ENCODE data around the gene CPLX4.

DNA sequence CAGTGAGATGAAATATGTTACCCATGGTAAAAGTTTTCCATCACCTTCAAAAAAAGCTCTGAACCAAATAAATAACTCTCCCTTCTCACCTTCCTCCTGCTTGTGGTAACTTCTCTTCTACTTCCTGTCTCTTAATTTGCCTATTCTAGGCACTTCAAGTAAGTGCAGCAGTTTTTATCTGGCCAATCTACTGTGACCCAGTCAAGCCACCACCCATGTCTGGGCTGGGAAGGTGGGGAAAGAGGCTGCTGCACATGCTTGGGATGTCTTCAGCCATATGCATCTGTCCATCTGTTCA lies 31.5 kb downstream of the ZNF532 start:
- PRO-cap, result no peak

- PRO-cap, result no peak
Observed at GRCh38 chr18:59269043-59269531, 4.2 kb downstream of the RAX start.

DNA sequence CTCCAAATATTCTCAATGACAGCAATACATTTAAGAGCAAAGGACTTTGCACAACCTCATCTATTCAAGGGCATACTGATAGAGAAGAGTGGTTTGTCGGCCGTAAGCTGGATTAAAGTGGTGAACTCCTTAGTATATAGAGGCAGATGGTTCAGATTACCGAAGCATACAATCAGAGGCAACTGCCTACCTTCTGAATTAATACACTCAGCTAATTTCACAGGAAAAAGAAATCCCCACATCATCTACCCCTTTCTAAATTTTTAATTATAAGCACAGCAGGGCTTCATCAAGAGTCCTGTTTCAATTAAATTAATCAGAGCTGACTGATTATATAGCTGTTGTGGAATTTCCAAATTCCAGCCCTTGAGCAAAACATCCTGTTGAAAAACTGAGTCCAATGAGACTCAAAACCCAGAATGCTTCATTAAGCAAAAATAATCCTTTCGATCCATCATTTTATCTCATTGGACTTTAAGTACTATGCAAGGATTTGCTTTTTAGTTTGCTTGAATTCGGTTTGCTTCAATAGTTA lies at the start of gene CPLX4:
TSS of gene CPLX4 (minus strand) at position 109 of the 535 bp plus-strand sequence.
- PRO-cap, result no peak

DNA sequence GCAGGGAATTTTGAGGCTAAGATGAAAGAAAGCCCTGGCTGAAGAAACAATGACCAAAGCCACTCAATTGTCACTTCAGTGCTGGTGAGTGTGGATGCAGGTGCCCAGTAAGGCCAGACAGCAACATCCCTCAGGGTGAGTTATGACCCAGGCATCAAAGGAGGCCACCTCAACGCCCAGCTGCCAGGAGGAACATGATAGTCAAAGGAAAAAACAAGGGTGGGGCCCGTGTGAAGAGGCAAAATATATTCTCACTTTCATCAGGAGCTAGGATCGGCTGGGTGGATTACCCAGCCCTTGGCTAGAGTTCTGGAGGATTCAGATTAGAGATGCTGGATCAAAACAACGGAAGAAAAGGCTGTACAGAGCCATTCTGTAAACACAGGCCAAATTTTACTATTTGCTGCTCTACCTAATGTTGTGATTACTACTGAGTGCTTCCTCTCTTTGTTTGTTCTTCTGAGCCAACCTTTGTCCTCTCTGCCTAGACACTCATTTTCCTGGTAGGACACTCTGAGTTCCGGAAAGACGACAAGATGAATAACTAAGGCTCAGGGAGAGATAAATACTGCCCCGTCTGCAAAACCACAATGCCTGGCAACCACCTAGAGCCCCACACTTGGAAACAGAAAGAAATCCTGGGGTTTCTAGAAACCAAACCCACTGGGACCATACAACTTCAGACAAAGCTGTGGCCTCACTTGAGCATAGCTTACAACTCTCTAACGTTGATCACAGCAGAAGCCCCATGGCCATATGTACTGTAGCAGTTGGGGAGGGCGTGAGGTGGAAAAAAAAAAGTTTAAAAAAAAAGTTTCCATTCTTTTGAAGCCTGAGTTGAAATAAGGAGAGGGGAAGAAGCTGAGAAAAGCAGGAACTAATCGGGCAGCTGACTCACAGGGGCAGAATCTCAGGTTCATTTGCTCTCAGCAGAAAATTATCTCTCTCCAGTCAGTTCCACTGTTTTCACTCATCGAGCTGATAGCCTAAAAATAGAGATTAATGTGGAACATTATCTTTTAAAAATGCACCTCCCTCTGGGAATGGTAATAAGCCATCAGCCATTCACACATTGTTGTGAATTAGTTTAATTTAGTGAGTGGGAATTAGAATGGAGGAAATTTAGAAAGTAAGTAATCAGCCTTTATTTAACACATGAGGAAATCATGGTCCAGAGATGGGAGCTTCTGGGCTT lies 17.7 kb upstream of the PMAIP1 start:
- PRO-cap, result no peak

GRCh38 chr18:59902310-59902937 lies 2.6 kb downstream of the PMAIP1 start:
- PRO-cap, result no peak

- PRO-cap, result no peak
Observed at GRCh38 chr18:59918446-59918888, 18.7 kb downstream of the PMAIP1 start.

GRCh38 chr18:61854011-61854742 lies 38.6 kb downstream of the RNF152 start:
- PRO-cap, result no peak

- PRO-cap, result no peak
Observed at GRCh38 chr18:61883358-61883999, 9.3 kb downstream of the RNF152 start.

DNA sequence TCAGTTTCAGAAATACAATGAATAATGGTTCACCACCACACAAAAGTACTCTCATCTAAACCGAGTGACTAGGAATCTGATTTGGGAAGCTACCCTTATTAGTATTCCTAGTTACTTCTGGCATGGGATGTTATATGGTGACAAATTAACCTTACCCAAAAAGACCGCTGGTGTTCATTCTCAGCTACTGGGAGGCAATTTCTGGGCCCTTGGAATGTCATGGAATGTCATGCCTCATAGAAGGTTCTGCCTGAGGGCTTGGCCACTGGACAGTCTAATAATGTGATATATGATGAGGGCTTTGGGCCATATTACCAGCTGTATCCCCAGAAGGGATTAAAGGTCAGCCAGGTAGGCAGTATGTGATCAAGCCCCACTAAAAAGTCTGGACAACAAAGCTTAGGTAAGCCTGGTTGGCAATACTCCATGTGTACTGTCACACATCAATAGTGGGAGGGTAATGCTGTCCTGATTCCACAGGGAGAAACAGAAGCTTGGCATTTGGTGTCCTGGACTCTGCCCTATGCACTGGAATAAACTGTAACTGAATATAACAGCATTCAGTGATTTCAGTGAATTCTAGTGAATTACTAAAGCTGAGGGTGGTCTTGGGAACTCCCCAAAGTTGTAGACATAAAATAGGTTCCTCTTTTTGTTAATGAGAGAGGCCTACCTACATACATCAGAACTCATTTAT lies 113.1 kb downstream of the PIGN start:
- PRO-cap, result no peak

DNA sequence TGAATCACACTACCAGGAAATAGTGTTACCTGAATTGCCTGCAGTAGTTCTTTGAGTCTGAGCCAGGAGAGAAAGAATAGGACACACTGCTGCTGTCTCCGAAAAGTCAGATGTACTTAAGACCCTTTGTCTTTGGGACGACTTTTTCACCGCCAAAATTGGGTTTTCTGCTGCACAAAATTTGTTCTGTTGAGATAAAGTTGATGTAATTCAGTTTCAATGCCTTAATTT lies 1.2 kb downstream of the RELCH start:
- PRO-cap, result no peak

DNA sequence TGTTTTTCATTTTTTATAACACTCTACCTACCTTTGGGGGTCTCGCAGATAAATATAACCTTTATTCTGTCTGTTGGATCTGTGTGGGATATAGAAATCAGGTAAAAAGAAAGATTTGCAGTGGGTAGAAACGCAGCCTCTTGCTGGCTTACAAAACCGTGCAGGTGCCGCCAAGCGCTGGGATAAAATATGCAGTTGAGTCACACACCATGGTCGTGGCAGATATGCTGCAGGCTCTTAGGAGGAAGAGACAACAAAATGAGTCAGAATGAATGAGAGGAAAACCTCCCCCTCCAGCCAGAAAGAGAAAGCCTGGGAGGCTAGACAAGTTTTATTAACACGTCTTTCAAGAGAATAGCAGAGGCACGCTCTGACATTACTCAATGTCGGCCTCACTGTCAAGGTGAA lies 37.2 kb upstream of the ZCCHC2 start:
- PRO-cap, result no peak

DNA sequence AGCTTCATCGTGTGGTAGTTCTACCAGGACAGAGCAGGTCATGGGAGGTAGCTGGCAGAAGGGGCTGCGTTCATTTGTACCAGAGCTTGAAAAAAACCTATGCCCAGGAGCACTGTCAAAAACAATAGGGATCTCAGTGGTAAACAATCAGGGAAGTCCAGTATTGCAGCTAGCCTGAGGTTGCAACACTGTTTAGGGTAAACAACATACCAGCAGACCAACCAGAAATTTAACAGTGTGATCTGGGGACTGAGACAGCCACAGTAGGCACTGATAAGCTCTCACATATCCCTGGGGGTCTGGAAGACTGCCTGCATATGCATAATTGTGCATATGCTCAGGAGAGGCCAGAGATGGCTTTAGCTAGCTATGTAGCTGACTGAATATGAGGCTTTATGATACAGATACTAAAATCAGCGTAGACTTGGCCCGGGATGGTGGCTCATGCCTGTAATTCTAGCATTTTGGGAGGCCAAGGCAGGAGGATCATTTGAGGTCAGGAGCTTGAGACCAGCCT lies 12.0 kb upstream of the ZCCHC2 start:
- PRO-cap, result no peak

- PRO-cap, result no peak
Observed at GRCh38 chr18:62576520-62577187, 53.8 kb downstream of the ZCCHC2 start.

DNA sequence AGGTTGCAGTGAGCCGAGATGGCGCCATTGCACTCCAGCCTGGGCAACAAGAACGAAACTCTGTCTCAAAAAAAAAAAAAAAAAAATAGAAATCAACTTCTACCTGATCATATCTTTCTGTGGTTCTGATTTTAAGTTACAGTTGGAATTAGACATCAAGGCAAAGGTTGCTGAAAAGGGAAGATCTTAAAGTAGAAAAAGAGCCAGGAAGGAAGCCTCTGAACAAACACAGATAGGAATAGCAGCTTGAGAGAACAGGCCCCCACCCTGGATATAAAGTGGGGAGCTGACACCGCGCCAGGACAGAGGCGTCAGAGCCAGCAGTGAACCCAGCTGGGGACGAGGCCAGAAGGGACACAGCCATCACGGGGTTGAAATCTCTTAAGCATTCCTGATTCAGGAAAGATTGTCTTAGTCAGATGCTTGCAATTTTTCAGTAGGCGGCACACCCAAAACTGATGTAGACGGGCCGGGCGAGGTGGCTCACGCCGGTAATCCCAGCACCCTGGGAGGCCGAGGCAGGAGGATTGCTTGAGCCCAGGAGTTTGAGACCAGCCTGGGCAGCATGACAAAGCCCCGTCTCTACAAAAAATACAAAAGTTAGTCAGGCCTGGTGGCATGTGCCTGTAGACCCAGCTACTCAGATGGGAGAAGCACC lies 93.8 kb upstream of the PHLPP1 start:
- PRO-cap, result no peak

- PRO-cap, result no peak
Observed at GRCh38 chr18:62624848-62625489, 90.4 kb upstream of the PHLPP1 start.

GRCh38 chr18:62716518-62716848 lies 1.1 kb downstream of the PHLPP1 start:
- PRO-cap, result no peak

DNA sequence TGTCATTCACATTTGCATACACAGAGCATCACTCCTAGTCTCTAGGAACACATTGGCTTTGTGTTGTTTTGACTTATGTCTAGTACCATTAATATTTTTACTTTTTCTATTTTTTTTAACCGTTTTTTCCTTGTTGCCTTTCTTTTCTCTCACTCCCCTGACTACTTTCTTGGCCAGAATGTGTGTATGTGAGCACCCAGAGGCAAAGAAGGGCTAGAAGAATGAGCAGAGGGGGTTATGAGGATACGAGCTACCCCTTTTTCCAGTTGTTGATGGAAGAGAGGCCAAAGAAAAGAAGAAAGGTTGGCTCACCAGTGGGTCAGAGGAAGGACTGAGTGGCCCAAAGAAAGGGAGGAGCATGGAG lies 86.5 kb downstream of the PHLPP1 start:
- PRO-cap, result no peak

- PRO-cap, result no peak
Observed at GRCh38 chr18:63189054-63189691, 130.4 kb downstream of the BCL2 start.

GRCh38 chr18:63216867-63217526 lies 102.6 kb downstream of the BCL2 start:
- PRO-cap, result no peak

GRCh38 chr18:63331420-63331958 lies 11.9 kb upstream of the BCL2 start:
- PRO-cap, result no peak